Mesangial cell (primary cell): ENCODE results near the gene FMO4.

DNA sequence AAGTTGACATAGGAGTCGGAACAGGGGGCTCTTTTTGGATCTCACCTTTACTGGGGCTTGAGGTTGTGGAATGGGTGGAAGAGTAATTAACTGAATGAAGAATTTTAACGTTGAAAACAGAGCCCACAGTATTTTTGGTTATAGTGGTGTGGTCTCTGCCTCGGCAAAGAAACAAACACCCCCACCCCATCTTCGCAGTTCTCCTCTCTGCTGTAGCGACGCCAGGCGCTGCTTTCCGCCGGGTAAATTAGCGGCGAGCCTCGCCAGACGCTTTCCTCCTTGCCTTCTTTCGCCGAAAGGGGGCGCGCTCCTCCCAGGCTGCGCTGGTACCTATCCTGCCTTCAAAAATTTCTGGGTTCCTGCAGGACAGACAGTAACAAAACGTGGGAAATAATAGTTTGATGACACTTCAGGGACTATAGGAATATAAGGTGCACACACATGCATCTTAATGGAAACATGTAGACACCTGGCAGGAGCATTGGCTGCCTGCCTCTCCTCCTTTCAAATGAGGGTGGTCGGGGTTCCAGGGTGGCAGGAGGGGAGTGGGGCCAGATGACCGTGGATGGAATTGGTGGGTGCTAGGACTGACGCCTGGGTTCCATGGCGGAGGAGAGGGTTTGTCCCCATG is 7.4 kb downstream of the PRRX1 start:
- RAMPAGE, long total RNA = no peak

- RAMPAGE, long total RNA = no peak
These were observed 21.3 kb downstream of the PRRX1 start for GRCh38 chr1:170685140-170685739.

GRCh38 chr1:171160037-171160928 is 24.8 kb upstream of the FMO2 start:
- RAMPAGE, long total RNA = no peak

DNA sequence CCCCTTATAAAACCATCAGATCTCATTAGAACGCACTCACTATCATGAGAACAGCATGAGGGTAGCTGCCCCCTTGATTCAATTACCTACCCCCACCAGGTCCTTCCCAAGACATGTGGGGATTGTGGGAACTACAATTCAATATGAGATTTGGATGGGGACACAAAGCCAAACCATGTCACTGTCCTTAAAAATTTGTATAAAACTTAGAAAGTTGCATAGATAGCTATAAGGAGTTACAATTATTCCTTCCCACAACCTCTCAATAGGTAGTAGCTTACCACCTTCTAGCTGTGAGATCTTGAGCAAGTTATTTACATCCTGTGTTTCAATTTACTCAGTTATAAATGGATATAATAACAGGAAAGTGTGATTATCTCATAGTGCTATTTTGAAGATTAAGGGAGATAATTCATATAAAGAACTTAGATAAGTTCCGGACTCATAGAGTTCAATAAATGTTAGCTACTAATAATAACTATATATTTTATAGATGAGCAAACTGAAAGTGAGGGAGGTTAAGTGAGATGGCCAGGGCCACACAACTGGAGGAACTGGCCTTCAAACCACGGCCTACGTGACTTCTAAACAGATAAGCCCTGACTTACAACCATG is 1.6 kb downstream of the FMO2 start:
- RAMPAGE, long total RNA = no peak

- RAMPAGE, long total RNA = no peak
These were observed at the start of gene FMO4 for GRCh38 chr1:171313704-171314284. Gene FMO4 (plus strand): TSS chr1:171314183.

DNA sequence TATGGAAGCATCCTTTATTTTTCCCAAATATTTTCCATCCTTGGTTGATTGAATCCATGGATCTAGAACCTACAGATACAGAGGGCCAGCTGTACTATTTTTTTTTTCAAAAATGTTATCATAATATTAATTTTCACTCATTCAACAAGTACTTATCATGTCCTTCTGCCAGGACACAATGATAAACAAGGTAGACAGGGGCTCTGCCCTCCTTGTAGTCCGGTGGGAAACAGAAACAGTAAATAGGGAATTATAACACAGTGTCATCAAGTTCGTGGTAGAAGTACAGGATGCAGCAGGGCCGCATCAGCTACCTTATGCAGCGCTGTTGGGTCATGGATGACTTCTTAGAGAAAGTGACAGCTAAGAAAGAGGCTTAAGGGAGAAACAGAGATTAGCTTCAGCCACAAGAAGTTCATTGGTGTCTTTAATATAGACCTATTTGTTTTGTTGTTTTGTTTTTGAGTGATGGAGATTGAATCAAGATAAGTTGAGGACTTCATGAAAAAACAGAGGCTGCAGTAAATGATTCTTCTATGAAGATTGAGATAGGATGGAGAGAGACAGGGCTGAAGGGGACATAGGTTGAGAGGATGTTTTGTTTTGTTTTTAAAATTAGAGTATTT is 7.7 kb downstream of the FMO4 start:
- RAMPAGE, long total RNA = no peak

- RAMPAGE, long total RNA = no peak
These were observed 53.5 kb upstream of the PRRC2C start for GRCh38 chr1:171431550-171432535.

GRCh38 chr1:171434519-171435682 is 50.4 kb upstream of the PRRC2C start:
- RAMPAGE, long total RNA = no peak

DNA sequence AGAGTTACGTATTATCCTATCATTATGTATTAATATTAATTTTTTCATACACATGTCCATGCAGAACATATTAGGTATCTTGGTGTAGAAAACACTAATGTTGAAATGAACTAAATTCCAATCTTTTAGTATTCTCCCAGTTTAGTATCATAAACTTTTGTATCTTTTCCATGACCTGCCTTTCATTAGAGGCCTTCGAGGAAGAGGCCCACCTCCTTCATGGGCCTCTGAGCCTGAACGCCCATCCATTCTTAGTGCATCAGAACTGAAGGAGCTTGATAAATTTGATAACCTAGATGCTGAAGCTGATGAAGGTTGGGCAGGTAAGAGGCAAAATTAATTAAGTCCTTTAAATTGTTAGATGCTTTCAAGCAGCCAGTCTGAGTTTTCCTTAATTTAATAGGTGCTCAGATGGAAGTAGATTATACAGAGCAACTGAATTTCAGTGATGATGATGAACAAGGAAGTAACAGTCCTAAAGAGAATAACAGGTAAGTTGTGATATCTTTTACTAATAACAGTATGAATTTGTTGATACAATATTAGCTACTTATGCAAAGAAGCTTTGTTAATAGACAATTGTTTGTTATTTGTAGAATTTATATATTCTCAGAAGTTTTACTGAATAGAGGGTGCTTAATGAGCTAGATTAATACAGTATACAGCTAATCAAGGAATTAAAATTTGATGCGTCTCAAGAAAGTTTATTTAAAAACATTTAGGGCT is 37.9 kb downstream of the PRRC2C start:
- RAMPAGE, long total RNA = no peak

- RAMPAGE, long total RNA = no peak
These were observed 3.0 kb upstream of the MYOC start for GRCh38 chr1:171655325-171655984.

DNA sequence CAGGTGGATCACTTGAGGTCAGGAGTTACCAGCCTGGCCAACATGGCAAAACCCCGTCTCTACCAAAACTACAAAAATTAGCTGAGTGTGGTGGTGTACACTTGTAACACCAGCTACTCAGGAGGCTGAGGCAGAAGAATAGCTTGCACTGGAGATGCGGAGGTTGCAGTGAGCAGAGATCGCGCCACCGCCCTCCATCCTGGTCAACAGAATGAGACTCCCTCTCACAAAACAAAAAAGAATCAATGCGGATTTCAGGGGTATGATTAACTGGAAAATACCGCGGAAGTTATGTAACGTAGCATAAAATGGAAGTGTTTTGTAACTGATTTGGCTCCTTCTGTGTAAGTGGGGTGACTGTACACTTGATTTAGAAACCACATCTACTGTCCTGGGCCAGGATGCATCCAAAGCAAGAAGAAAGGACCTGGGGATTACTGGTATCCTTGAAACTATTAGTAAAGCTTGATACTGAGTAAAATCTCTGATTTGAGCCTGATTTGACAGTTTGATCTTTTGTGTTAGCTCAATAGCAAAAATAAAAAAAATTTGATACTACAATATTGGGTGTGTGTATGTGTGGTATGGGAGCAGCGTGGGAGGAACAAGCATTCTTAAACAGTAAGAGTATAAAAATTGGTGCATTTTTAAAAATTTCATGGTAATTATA is 3.1 kb upstream of the VAMP4 start:
- RAMPAGE, long total RNA = no peak

GRCh38 chr1:171788584-171789228 is 7.2 kb downstream of the METTL13 start:
- RAMPAGE, long total RNA = no peak

GRCh38 chr1:172394012-172394963 is 26.2 kb upstream of the C1orf105 start:
- RAMPAGE, long total RNA = no peak

- RAMPAGE, long total RNA = no peak
These were observed 259 bp downstream of the C1orf105 start for GRCh38 chr1:172420844-172421043.

DNA sequence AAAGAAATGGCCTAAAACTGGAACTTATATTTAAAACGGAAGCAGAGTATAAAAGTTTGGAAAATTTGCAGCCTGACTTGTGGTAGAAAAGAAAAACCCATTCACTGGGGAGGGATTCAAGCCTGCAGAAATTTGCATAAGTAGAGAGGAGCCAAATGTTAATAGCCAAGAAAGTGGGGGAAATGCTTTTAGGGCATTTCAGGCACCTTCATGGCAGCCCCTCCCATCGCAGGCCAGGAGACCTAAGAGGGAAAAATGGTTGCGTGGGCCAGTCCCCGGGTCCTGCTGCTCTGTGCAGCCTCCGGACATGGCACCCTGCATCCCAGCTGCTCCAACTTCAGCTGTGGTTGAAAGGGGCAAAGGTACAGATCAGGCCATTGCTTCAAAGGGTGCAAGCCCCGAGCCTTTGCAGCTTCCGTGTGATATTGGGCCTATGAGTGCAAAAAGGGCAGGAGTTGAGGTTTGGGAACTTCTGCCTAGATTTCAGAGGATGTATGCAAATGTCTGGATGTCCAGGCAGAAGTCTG is 30.7 kb downstream of the SUCO start:
- RAMPAGE, long total RNA = no peak

DNA sequence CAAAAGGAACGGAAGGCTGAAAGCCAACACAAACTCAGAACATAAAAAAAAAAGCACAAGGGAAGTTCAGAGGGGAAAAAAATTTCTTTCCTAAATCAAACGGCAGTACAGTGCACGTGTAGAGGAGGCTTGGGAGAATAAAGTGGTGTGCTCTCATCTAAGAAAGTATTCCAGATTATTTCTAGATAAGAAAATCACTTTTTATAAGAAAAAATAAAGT is 256 bp upstream of the TNFSF18 start:
- RAMPAGE, long total RNA = no peak

- RAMPAGE, long total RNA = no peak
These were observed 124.9 kb upstream of the TNFSF4 start for GRCh38 chr1:173332033-173332508.

GRCh38 chr1:173475667-173476317 is 1.3 kb upstream of the PRDX6 start:
- RAMPAGE, long total RNA = no peak

DNA sequence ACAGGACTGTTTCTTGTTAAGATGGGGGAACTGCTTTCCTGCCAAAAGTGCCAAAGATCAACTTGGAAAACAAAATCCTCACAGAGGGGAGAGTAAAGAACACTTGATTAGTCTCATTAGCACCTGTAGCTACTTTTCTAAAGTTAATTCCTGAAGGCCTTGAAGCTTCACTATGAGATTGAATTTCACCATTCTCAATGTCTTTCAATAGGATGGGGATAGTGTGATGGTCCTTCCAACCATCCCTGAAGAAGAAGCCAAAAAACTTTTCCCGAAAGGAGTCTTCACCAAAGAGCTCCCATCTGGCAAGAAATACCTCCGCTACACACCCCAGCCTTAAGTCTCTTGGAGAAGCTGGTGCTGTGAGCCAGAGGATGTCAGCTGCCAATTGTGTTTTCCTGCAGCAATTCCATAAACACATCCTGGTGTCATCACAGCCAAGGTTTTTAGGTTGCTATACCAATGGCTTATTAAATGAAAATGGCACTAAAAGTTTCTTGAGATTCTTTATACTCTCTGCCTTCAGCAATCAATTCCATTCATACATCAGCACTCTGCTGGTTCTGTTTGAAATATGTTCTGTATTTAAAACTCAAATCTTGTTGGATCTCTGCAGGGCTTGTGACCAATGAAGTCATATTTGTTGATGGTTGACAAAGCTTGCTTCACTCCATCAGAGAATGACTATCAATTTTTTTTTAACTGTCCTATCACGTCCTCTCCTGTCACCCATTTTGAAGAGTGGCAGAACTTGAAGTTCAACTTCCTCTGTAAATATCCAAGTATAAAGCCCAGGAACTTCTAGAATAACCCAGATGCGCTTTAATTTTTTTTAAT is 10.6 kb downstream of the PRDX6 start:
- RAMPAGE, long total RNA = no peak

DNA sequence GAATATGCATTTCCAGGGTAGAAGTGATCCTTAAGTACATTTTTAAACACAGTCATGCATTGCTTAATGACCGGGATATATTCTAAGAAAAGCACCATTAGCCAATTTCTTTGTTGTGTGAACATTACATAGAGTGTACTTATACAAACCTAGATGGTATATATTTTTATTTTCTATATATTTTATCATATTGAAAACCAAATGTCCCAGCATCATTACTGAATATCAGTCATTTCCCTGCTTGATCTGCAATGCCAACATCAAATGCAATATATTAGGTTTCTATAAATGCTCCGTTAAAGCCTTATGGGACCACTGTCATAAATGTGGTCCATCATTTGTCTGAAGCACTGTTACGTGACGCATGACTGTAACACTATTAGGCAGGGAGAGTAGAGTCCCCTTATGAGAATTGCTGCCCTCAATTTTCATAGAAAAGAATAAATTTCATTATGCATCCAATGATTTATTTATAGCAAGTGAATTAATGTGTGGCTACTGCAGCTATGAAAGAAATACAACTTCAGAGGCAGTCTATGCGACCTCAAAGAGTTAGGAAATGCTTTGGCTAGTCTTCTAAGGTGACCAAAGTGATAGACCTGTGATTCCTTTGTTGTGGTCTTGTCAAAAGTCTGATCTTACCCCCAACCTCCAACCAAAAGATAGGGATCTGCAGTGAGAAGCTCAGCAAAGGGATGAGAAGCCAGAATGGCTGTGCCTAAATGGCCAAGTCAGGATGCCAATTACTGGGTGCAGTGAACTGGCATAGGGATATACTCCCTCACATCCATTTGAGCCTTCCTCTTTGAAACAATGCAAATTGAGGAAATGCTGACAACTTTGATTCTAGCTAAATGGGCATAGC is 13.9 kb downstream of the PRDX6 start:
- RAMPAGE, long total RNA = no peak